Mononuclear cell (primary cell): ENCODE results near the genes OR10G2, DAD1, ABHD4, ACIN1 and MYH6.

DNA sequence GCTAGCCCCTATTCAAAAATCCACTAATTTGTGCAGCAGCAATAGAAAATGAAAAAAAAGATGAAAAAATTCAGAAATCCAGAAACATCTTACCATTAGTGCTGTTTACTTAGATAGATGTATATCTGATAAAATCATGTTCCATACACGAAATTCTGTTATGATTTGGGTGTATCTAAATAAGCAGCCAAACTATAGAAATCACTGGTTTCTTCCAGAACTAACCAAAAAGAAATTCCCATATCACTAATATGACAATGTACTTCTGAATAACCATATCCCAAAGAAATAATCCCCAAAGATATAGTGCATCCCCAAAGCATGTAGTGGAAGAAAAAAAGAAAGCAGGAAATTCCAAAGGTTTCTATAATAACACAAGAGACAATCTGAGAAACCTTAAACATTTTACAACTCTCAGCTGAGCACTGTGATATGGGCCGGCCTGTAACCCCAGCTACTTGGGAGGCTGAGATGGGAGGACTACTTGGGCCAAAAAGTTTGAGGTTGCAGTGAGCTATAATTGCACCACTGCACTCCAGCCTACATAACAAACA, 5.8 kb downstream of the CHD8 start:
- RRBS: no CpG with 5 or more reads among the region's 2 CpGs

GRCh38 chr14:21634681-21635312, at the start of gene OR10G2:
Gene OR10G2 (minus strand): TSS chr14:21634940.
- RRBS: no CpG with 5 or more reads among the region's 6 CpGs

DNA sequence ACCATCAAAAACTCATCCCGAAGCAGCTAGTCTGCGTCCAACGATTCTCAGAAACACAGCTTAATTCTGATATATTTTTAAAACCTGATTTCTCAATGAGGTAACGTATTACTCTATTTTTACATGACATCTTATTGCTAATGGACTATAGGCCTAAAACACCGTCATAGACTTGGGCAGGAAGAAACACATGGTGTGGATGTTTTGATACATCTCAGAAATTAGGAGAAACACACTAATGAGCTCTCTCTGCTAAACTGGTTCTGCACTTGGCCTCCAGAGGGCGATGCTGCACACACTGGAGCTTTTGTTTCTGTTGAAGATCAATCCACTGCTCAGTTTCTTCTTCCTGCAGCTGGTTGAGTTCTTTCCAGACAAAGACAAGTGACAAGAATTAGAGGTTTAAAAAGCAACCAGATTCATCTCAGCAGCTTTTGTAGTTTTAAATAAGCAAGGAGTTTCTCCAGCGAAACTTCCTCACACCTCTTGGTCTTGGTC, 178.4 kb upstream of the OR4E1 start:
- RRBS: no CpG with 5 or more reads among the region's 7 CpGs

- RRBS: no CpG with 5 or more reads among the region's 12 CpGs
Measured at GRCh38 chr14:22071093-22071656, 397.6 kb upstream of the OR4E1 start.

DNA sequence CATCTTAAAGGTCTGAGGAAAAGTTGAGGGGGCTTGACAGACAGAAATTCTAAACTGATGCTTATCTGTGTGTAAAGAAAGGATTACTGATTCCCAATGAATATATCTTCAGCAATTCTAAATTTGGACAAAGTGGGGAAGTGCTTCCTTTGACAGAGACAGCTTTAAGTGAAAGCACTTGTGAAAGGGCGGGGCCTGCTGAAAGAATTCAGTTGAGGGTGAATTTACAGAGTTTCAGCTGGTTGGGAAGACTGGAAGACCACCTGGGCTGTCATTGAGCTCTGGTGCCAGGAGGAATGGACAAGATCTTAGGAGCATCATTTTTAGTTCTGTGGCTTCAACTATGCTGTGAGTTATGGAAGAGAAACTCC, 412.5 kb upstream of the OR4E1 start:
- RRBS: no CpG with 5 or more reads among the region's 1 CpG

DNA sequence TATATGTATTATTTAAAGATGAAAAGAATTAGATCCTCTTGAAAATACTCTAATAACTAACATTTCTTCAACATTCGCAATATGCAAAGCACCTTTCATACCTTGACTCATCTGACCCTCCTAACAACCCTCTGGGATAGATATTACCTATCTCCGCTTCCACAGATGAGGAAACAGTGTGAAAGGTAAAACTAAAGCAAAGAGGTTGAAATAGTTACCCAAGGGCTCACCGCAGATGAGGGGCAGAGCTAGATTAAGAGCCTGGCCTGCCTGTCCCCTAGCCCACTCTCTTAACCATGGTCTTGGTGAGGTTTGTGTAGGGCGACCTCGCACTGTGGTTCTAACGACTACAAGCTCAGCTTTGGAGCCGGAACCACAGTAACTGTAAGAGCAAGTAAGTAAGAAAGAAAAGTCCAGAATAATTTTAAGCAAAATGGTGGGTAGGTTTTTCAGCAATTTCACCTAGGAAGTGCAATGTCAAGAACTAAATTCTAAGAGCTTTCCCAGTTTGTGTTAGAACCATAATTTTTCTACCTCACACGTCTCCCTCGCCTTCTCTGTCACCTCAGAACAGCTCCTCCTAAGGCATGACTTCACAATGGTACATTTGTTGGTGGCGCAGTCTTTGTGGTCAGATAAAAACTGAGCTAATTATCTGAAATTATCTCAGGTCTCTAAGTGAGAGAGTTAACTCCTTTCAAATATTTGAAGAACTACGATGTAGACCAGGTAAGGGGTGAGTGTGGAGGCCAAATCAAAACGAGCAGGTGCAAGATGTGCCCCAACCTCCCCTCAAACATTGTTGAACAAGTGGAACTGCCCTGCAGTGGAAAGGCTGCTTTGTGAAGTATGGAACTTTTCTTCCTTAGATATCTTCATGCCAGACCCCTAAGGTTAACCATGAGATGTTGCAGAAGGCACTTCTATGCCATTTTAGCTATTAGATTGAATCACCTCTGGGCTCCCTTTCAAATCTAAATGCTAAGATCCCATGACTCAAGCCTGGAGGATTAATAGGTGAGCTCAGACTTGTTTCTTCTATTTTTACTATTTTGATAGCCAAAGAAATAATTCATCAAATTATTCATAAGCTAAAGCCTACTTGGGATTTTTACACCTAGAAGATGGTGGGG, 64.7 kb downstream of the DAD1 start:
- RRBS: no CpG with 5 or more reads among the region's 12 CpGs

DNA sequence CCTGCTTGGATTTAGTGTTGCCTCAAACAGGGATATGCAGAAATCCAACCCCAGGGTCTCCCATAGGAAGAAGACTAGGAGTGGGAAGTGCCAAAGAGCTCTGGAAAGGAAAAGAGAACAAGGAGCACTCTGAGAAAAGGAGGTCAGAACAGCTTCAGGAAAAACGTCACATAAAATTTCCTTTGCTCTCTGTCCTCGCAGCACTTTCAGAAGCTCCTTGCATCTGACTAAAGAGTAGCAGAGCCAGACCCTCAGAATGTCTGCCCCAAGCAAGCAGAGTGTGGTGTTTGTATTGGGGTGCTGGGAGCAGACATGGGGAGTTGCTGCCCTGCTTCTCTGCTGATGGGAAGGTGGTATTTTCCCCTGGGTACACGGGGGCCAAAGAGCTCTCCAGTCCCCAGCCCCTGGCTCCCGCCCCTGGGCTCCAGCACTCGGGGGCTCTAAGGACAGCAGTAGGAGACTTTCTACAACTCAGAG, 50.5 kb downstream of the DAD1 start:
- RRBS: no CpG with 5 or more reads among the region's 5 CpGs

- RRBS: no CpG with 5 or more reads among the region's 3 CpGs
Measured at GRCh38 chr14:22548385-22548718, 40.7 kb downstream of the DAD1 start.

GRCh38 chr14:22560355-22561603, 28.2 kb downstream of the DAD1 start:
- RRBS: no CpG with 5 or more reads among the region's 20 CpGs

GRCh38 chr14:22588773-22589455, at the start of gene DAD1:
Gene DAD1 (minus strand): TSS chr14:22589224.
- RRBS: 2% methylated on average over 9 of the region's 43 CpGs

DNA sequence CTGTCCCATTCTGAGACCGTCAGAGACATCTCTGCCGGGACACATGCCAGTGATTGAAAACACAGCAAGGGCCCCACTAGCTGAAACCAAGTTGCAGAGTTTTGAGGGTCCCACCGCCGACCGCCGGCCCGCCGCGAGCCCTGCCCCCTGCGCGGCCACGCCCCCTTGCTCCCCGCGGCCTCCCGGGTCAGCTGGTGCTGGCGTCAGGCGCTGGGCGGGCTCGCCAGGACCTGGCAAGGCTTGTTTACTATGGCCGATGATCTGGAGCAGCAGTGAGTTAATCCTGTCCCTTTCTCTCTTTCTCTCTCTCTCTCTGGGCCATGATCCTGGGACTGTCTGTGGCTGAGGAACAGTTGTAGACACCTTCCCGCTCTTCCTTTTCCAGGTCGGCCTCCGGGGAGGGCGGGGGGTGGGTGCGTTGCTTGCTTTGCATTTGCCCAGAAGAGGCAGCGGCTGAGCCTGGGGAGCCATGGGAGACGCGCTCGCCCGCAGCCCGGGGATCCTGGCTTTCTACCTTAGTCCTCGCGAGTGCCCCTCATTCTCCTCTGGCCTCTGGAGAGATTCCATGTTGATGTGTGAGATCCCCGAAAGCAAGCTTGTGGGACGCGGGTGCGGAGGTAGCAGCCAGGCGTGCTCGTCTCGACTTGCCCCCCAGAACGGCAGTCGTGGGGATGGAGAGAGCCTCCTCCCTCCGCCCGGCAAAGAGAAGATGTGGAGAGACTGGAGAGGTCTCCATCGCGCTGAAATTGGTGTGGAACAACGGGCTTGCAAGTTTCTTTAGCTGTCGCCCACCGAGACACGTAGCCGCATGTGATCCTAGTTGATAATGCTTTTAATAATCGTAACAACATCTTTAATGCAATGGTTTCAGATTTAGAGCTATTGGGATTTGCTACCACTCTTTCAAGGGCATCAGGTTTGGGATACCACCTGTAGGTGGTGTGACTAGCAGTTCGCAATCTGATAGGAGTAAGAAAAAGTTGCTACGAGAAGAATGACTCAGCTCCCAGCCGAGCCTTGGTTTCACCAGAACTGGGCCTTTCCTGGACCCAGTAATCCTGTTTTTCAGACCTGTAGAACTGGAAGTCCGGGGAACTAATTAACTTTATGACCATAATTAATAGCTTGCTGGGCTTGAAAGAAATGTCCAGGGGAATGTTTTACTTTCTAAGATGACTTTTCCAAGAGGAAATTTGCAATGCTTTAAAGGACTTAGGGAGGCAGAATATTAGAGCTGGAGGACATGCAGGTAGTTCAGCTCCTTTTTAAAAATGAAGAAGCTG, at the start of gene ABHD4:
Gene ABHD4 (plus strand): TSS at position 243 of the 1,283 bp plus-strand sequence.
- RRBS: 1% methylated on average over 22 of the region's 56 CpGs

GRCh38 chr14:22794507-22795041, 20.7 kb downstream of the SLC7A7 start:
- RRBS: no CpG with 5 or more reads among the region's 8 CpGs

DNA sequence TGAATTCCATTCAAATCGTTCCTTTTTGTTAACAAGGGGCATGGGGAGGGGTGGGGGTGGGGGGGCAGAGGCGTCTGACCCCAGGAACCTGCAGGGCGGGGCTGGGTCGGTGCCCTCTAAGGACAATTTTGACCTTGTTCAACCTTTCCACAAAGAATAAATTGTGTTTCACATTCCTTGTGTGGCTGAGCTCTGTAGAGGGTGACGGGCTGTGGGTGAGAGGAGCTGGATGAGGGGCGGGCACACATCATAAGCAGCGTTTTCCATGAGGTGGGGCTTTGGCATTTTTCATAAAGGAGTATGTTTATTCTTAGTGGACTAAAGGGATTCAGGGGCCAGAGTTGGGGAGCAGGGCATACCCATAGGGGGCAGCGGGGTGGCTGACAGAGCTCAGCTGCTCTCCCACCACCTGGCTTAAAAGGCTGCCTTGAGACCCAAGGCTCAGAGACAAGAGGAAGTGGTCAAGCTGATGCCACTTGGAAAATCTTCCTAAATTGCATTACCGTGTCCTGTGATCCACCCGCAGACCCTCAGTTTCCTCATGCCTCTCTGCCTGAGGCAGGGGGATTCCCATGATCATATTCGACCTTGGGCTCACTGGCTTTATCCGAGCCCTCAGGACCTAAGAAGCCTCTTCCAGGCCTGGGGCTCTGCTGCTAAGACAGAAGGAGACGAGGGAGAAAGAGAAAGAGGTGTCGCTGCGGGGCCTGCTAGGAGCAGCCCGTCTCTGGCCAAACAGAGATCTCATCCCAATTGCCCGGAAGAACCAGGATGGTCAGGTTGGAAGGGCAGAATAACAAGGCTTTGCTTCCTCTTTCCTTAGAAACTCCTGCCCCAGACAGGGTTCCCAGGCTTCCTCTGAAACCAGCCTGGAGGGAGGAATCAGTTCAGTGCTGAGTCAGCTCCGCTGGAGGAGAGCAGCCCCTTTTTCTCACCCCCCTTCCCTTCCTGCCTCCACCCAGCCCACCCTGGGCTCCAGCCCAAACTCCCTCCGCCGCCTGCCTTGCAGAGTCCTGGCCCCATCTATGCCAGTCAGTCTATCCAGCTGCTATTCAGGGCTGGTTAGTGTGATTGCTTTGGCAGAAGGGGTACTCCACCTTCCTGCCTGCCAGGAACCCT, 11.6 kb downstream of the MMP14 start:
- RRBS: no CpG with 5 or more reads among the region's 20 CpGs

- RRBS: no CpG with 5 or more reads among the region's 6 CpGs
Measured at GRCh38 chr14:22853528-22853714, 17.0 kb downstream of the MMP14 start.

- RRBS: no CpG with 5 or more reads among the region's 3 CpGs
Measured at GRCh38 chr14:23008815-23009284, 1.1 kb downstream of the C14orf93 start.

DNA sequence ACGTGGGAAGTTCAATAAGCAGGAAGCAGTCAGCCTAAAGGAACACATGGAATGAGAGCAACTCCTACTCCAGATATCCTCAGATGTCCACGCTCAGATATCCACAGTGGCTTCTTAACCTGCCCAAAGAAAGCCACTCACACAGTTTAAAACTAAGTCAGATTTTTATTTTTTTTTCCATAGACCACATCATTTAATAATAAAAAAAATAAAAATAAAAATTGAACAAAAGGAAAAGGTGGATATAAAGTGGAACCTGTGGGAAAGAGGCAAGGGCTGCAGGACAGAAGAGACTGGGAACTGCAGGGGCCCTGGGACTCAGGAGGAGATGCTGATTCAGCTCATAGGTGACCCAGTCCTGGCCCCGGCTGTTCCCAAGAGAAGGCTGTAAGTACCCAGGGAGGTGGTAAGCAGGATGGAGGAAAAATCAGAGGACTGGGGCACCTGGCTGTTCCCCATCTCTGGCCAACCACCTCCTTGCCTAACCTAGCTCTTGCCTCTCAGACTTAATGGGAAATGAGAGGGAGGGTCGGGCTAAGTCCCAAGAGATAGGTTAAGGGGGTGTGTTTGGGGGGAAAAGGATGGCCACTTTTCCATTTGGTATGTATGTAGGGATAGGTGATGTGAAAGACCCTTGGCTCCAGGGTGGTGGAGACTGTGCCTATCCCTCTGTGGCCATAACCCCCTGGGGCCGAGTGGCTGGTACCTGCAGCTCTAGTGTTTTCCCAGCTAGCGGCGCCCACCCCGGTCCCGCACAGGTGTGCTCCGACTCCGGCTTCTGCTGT, 1.3 kb upstream of the CDH24 start:
- RRBS: no CpG with 5 or more reads among the region's 11 CpGs

DNA sequence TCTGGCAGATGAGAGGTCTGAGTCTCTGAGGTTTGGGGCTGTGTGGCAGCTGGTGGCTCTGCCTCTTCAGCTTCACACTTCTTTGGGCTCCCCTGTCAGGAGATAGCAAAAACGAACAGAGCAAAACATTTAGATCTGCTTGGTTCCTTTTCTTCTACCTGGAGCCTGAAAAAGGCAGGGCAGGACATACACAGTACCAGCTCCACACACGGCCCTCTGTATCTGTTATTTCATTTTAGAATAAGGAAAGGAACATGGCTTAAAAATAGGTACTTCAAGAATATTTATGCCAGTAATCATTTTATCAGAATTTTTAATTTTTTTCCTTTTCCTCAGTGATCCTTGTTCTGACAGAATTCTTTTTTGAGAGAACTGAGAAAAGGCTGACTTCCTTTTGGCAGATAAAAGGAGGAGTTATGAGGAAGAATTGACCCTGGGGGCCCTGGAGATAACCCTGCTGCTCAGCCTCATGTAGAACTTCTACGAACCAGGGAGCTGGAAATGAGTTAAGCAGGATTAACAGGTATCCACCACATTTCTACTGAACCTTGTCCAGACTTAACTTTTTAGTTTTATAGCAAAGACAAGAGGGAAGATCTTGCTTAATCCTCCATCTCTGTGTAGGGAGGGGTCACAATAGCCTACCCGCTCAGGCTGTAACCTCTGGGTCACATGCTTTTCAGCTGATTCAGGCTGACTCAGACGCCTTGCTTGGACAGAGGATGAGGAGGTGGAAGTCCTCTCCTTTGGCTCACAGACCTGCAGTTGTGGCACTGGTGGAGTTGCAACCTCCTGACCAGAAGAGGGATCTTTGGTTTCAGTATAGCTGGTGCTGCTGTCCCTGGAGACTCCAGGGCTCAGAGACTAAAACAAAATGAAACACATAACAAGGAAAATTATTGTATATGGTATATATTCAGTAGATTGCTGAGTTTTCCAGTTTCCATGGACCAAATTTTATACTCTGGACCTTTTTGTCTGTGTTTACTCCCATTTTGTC, 16.5 kb downstream of the ACIN1 start:
- RRBS: no CpG with 5 or more reads among the region's 5 CpGs

DNA sequence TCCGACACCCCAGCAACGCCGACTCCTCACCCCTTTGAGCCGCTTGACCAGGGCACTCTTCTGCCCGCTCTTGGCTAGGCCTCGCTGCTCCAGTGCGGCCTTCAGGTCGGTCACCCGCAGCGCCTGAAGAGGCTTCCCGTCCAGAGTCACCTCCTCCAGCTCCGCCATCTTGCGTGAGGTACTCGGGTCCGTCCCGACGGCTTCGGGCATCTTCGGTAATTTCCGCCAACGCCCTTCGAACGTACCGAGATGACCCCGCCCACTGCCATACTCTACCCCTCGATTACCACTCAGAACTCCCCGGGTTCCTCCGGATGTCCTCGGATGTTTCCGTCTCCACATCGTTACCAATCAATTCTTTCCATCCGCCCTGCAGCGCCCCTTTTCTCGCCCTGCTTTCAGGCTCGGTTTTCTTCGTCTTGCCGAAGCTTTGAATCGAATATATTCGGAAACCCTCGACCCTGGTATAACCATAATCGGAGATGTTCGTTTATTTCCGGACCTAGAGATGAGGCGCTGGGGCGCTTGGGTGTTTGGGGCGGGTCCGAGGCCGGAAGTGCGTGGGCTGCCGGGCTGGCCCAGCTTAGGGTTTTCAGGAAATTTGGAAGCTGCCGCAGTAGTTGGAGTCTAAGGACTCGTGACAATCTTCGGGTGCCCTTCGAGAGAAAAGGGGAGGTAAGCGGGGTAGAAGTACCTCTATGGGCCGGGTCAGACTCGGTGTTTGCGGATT, at the start of gene ACIN1:
Gene ACIN1 (minus strand): TSS at position 192 of the 730 bp plus-strand sequence.
- RRBS: 1% methylated on average over 7 of the region's 58 CpGs

GRCh38 chr14:23305830-23306161, 837 bp upstream of the BCL2L2 start:
- RRBS: no CpG with 5 or more reads among the region's 1 CpG

DNA sequence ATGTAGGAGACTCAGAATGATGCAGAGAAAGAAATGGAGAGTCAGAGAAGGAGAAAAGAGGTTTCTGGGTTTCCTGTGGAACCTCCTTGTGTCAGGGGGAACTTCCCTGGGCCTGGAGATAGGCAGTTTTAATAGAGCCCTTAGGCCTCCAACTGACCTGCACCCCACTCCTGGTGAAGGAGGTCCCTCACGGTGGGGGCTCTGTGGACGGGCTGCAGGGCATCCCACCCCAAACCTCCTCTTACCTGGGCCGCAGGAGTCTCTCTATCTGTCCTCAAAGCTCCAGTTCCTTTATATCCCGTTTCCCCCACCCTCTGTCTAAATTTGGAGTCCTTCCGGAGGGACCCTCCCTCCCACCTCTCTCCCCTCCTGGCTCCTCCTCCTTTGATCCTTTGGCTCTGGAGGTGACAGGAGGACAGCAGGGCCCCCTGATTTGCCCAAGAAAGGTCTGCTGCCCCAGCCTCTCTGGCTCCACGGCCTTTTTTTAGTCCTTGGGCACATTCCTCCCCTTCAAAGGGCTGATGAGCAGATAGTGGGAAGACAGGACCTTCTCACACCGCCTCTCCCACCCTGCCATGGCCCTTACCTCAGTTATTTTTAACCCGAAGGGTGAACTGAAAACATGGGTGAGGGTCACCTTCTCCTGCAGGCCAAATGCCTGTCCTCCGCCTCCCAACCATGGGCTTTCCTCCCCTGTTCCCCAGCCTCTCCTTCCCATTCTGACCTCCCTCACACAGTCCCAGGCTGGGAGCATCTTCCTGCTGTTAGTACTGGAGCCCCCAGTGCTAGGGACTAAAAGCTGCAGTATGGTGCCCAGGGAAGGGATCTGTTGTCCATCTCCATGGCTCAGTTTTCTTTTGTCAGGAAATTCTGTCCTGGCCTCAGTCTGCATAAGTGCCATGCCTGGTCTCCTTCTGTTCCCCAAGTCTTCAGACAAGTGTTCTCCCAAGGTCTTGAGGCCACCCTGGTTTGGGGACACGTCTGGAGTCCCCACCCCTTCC, at the start of gene MYH6:
Gene MYH6 (minus strand): TSS at position 266 of the 1,001 bp plus-strand sequence.
- RRBS: no CpG with 5 or more reads among the region's 10 CpGs